Hematopoietic multipotent progenitor cell (in vitro differentiated cells): ENCODE data around the genes FOXA2 and CST3.

- CAGE, long polyA plus RNA: no peak
These were observed 738 bp upstream of the RALGAPA2 start for GRCh38 chr20:20713138-20713625.

DNA sequence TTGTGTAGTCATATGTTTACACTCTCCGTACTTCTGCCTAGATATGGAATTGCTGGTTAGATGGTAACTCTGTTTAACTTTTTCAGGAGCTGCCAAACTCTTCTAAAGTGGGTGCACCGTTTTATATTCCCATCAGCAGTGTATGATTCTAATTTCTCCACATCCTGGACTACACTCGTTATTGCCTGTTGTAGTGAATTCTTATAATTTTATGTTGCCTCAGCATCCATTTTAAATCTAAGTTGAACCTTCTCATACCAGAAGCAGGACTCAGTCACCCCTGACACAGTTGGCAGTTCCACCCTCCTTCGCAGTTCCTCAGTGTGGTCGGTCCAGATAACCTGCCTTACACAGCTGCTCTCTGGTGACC, 33.9 kb downstream of the KIZ start:
- CAGE, long polyA plus RNA: no peak

DNA sequence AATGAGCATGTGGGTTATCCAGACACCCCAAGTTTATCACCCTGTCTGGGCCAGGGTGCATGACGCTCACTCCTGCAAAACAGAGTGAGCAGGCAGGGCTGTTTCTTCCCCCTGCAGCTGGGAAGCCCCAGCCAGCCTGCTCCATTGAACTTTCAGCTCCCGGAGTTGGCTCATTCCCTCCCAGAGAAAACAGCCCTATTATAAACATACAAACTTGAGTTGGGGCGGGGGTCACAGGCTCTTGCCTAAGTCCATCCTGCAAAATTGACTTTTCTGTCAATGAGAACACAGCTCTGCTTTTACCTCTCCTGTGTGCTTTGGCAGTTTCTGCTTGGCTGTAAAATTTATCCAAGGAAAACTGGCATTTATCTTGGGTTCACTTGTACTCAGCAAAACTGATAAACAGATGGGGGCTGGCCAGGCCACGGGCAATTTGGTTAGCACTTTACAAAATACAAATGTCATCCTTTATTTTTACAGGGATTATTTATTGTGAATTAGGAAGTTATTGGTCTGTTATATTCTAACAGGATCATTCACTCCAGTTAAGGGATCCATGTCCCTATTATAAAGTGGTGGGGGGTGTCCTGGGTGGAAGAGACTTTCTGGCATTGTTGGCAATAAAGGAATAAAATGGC, 154.9 kb downstream of the FOXA2 start:
- CAGE, long polyA plus RNA: no peak

- CAGE, long polyA plus RNA: no peak
These were observed 118.8 kb downstream of the FOXA2 start for GRCh38 chr20:22465381-22466191.

DNA sequence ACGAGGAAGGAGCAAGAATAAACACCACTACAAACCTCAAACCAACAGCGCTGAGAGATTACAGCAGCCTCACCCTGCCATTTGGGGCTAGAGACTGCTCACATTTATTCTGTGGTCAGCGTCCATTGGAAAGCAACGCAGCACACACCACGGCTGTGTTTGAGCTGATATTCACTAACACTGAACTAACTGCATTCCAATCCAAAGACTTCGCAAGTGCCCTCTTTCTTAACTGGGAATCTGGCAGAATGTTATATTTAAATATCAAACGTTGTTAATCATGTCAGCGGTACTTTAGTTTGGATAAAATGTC, 94.6 kb downstream of the FOXA2 start:
- CAGE, long polyA plus RNA: no peak

DNA sequence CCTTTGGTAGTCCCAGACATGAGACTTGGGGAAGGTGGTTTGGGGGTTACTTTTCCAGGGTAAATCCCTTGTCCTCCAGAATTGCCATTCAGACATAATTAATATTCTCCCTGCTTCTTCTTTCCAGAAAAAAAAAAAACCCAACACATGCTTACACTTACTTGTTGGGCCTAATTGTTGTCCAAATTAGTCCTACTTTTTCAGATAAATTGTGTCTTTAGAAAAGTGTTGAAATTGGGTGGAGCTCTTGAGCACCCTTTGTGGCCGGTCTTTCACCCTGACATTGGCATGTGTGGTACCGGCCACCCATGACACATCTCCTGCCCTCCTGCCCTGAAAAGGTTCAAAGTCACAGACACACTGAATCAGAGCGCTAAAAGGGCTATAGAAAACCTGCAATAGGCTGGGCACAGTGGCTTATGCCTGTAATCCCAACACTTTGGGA, 57.3 kb downstream of the FOXA2 start:
- CAGE, long polyA plus RNA: no peak

DNA sequence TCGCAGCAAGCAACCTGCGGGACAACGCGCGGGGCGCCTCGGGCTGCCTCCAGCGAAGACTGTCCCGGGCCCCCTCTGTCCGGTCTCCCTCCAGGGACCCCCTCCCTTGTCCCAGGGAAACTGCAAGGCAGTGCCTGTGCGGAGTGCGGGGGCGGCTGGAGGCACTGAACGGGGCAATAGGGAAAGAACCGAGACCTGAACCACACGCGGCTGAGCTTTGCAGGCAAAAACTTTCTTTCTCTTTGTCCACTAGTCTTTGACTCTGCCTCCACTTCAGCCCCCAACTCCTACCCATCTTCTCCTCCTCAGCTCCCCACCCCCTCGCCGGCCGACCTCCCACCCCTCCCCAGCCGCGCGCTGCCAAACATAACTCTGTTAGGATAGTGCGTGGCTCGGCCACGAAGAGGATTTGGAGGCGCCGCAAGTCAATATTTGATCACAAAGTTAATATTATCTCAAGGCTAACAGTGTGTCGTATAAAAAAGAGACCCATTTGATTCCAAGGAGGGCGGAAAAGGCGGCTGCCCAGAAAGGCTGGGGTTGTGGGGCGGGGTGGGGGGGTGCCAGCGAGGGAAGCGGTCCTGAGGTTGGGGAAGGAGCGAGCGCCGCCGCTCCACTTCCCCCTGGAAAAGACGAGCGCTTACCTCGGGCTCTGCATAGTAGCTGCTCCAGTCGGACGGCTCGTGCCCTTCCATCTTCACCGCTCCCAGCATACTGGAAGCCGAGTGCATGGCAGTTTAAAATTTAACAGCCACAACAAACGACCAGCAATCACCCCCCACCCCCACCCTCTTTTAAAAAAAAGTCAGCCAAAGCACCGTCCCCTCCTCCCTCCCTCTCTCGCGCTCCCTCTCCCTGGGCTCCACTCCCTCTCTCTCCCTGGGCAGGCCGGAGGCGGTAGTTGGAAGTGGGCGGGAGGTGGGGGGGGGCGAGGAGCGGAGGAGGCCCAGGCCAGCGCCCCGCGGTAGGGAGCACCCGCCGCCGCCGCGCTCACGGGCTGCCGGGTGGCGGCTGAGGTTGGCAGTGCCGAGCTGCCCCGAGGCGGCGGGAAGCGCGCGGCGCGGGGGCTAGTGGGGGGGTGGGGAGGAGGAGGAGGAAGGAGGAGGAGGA, at the start of gene FOXA2:
FOXA2 (minus strand) TSS at position 1,025 of the 1,110 bp plus-strand sequence.
- CAGE, long polyA plus RNA: no peak

DNA sequence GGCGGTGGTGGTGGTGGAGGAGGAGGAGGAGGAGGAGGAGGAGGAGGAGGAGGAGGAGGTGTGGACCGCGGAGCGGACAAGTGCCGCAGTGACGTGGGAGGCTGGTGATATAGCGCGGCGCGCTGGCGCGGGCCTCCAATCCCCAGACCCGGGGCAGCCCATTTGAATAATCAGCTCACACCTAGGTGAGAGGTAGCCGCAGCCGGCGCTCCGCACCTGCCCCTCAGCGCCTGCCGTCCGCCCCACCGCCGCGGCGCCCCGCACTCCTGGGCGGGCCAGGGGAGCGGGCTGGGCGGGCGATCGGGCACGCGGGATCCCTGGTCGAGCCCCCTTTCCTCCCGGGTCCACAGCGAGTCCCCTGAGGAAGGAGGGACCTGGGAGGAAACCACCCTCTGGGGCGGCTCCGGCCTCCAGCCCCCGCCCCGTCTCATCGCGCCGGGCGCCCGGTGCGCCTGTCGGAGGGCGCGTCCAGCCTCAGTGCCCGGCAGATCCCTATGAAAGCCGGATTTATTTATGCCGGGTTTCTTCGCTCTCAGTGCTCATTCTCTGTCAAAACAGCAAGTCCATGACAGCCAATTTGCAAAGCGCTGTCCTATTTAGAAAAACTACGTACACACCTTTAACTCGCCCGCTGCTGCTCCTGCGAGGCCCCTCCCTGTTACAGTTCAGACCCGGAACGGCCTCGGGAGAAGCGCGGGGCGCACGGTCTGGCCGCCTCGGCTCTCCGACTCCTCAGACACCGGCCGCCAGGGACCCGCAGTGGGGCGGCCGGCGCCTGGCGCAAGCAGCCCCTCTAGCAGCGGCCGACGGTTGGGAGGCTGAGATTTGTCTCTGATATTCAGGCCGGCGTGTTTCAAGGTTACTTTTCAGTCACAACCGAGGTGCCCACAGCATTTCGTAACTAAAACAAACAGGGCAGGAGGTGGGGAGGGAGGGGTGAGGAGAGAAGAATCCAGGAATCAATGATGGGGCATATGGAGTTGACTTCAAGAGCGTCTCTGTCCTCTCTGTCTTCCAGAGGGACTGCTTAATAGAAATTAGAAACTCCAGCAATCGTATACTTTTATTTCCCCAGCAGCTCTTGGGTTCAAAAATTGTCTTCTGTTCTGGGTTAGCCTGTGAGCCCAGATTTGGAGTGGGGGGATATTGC, 661 bp upstream of the FOXA2 start:
- CAGE, long polyA plus RNA: no peak

GRCh38 chr20:23140866-23141459, 54.8 kb upstream of the CD93 start:
- CAGE, long polyA plus RNA: no peak

DNA sequence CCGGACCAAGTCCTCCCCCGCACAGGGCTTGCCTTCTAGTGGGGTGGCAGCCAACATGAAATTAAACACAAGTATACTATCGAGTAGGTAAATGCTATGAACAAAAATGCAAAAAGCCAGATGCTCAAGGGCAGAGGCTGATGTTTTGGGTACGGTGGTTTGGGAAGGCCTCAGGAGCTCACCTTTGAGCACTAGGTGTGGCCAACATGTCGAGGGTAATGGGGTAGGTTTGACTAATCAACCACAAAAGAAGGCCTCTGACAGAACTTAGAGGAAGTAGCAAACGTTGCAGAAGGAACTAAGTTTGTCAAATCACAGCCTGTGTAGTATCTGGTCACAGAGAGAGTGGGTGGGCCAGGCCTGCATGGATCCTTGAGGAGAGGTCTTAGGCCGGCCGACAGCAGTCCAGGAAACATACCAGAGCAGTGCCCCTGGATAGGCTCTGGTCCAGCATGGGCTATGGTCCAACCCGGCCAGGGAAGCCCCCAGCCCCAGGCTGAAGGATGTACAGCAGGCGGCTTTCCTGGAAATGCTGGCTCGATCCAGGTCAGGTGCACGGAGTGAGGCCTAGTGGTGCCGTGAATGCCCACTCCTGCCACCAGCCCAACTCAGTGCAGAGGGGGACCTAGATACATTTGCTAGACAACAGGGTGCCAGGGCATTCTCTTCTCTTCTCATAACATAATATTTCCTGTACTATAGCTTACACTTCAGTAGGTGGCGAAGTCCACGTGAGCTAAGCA, 56.2 kb upstream of the CD93 start:
- CAGE, long polyA plus RNA: no peak

DNA sequence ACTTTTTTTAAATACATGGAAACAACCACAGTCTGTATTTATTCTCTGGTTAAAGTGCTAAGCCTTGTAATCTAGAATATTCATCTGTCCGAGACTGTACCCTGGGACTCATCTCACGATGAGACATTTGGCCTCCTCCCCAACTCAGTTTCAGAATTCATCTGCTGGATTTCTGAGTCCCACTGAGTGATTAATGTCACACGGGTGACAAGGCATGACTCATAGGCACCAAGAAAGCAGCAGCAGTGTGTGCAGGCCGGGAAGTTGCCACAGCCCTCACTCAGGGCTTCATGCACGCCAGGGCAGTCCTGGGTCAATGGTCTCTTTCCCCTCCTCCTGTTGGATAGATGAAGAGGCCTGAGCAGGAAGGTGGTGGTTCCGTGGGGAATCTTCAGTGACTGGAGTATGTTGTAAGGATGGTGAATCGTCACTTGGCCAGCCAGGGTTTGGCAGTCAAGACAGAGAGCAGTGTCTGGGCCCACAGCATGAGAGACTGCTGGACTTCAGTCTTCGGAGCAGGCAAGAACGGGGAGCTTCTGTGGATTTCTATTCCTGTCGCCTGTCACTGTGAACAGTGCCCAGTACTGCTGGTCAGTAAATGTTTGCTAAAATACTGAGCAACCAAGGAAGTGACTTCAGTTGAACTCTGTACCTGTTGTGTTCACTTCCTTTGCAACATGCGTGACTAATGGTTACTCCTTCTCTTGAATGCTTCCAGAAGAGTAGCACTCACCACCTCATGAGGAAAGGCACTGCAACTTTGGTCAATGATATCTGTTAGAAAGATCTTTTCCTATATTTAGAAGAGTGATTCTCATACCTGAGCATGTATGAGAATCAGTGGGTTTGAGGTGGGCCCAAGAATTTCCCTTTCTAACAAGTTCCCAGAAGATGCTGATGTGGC, 62.0 kb upstream of the CD93 start:
- CAGE, long polyA plus RNA: no peak

GRCh38 chr20:23148729-23149996, 63.0 kb upstream of the CD93 start:
- CAGE, long polyA plus RNA: no peak

DNA sequence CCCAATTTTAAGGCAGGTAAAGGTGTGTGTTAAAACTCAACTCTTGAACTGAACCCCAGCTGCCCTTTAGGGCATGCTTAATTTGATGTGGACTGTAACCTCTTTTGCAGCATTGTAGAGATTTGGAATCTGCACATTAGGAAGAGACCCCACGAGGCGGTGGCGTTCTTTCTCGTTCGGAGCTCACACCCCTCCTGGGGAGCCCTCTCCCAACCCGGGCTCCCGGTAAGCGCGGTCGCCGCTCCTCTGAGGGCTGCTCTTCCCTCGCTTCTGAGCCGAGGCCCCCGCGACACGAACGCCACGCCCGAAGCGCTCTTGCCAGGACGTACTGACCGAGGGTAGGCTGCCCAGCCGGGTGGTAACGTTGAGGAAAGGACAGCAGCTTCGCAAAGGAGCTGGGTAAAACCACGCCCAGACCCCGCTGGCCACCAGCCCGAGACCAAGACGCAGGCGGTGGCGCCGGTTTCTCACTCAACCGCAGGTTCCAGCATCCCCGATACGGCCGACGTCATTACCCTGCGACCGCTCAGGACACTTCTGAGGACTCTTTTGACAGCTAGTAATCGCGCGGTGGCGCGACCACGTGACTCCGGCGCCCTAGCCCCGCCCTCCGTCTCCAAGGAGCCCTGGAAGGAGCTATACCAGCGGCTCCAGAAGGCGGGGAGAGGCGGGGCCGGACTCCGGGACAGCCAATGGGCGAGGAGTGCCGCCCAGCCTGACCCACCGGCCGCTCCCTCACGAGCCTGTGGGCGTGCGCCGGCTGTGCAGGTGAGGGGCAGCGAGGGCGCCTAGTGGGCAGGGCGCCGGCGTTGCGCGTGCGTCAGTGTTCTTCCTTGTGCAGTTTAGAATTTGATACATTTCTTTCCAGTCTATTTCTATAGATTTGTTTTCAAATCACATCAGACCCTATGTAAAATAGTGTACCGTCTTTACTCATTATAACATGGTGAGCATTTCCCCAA, 4.1 kb upstream of the GZF1 start:
- CAGE, long polyA plus RNA: start-site peak on the minus strand centred at position 493 of the sequence, 29 bp wide, 21 reads

DNA sequence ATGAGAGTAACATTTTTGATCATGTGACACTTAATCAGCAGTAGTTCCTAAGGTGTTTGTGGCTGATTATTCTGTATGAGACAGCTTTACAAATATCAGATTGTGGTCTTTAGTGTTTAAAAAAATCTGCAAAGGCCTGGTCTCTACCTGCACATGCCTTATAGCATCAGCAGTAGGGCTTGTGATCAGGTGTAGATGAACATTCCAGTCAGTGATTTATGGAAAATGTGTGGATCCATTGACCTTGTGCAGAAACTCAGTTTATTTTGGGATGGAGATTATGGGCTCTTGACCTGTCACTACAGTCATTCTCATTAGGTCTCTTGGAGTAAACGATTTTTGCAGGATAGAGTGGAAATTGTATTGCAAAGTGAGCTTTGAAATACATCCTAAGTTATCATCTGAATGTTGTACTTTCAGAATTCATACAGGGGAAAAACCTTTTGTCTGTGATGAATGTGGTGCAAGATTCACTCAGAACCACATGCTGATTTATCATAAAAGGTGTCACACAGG, 4.7 kb downstream of the GZF1 start:
- CAGE, long polyA plus RNA: no peak

DNA sequence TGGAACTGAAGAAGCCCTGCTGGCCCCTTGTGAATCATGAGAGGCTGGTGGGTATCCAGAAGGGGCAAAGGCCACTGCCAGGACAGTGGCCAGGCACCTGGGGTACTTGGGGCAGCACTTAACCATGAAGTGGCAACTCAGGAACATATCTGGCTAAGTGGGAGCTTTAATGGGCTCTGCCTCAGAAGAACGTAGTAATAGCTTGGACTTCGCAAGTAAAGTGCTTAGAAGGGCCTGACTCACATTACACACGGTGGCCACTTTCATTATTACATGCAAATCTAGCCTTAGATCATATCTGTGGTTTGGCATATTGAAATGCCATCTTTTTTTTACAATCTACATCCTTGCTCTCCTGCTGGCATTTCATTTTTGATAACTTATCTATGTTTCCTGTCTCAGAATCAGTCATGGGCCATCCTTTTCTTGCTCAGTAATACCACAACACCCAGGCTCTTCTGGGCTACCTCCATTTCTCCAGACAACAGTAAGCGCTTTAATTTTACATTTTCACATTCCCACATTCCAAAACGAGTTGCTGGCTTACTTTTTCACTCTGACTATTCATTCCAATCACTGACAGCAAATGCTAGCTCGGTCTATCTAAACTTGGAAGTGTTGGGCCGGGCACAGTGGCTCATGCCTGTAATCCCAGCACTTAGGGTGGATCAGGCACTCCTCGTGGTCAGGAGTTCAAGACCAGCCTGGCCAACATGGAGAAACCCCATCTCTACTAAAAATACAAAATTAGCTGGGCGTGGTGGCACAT, 21.5 kb downstream of the NAPB start:
- CAGE, long polyA plus RNA: no peak

- CAGE, long polyA plus RNA: no peak
These were observed 33.1 kb downstream of the CST8 start for GRCh38 chr20:23524071-23524298.

GRCh38 chr20:23628426-23629686, 8.9 kb downstream of the CST3 start:
- CAGE, long polyA plus RNA: no peak

DNA sequence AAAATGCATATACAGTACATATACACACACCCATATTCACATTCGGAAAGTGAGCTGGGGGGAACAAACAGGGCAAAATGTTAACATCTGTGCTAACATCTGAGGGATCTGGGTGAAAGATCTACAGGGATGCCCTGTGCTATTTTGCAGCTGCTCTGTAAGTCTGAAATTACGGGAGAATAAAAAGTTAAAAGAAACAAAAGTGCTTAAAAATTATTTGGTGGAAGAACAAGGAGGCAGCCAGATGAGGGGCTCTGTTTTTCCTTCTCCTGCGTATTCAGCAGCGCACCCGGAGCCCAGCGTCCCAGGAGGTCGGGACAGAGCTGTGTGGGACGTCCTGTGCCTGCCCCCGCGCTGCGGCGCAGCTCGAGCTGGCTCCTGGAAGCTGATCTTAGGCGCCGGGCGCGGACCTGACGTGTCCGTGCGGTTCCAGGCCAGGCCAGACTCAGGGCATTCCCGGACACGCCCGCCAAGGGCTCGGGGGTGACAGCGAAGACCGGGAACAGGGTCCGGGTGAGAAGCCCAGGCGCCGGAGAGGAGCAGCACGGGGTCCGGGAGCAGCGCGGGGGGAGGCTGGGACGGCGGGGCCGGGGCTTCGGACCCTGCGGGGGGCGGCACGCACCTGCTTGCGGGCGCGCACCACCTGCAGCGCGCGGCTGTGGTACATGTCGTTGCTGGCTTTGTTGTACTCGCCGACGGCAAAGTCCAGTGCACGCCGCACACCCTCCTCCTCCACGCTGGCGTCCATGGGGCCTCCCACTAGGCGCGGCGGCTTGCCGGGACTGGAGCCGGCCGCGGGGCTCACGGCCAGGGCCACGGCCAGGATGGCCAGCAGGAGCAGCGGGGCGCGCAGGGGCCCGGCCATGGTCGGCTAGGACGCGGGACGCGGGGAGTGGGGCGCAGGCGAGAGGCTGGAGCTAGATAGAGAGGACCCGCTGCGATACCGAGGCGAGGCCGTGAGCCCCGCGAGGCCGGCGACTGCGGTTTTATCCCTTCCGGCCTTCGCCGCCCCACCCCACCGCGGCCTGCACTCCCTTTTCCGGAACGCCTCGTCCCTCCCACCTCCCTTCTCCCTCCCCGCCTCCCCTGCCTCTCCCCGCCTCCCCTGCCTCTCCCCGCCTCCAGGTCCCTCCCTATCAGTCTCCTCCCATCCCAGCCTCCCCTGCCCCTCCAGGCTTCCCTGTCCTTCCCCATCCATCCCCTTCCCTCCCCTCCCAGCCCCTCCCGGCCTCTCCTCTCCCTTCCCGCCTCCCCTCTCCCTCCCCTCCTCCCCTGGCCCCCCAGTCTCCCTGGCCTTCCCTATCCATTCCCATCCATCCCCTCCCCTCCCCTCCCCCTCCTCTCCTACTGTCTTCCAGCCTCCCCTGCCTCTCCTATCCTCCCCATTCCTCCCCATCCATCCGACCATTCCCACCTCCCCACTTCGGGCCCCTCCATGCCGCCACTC, at the start of gene CST3:
CST3 (minus strand) TSS at position 958 of the 1,447 bp plus-strand sequence.
- CAGE, long polyA plus RNA: start-site peak on the minus strand centred at position 992 of the sequence, 138 bp wide, 1,472 reads

GRCh38 chr20:24027135-24027735, 38.7 kb upstream of the GGTLC1 start:
- CAGE, long polyA plus RNA: no peak

GRCh38 chr20:24479488-24479795, 10.0 kb downstream of the SYNDIG1 start:
- CAGE, long polyA plus RNA: no peak